Mesenchymal stem cell of Wharton's jelly (primary cell): ENCODE data around the gene MAD2L2.

DNA sequence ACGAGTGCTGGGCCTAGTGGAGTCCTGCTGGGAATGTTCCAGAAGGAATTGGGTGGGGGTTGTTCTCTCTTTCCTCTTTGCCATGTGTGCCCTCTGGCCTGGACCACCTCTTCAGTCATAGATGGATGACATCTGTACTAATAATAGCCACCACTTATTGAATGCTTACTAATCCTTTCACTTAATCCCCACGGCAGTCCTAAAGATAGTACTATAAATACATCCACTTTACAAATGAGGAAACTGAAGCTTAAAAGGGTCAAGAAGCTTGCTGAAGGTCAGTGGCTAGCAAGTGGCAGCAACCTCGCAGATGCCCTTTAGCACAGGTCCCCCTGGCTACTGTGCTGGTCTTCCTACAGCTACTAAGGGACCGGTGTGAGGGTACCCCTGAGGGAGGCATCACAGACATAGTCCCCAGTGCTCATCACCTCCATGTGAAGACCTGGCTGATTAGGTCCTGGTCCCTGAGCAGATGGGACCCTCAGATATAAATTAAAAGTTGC is 55.2 kb upstream of the KIF1B start:
- CAGE, long polyA plus RNA, result no peak

GRCh38 chr1:10170822-10171451 is 39.4 kb upstream of the KIF1B start:
- CAGE, long polyA plus RNA, result no peak

- CAGE, long polyA plus RNA, result no peak
Measured at GRCh38 chr1:10278721-10279333, 68.5 kb downstream of the KIF1B start.

DNA sequence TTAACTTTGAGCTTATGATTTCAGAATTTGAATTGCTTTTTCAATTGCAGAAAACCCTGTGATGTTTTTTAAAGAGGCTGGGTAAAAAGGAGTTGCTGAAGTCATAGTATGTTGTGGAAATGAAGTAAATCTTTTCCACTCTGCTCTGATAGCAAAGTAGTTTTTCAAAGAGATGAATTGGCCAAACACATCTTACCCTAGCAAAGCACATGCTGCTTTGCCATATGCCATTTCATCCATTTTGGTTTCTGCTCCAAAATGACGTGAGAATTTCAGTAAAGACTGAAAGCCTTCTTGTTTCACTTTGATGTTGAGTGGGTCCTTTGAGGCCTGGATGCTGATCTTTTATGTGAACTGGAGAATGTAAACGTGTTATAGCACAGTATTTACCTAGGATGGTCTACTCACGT is 73.4 kb upstream of the PGD start:
- CAGE, long polyA plus RNA, result no peak

DNA sequence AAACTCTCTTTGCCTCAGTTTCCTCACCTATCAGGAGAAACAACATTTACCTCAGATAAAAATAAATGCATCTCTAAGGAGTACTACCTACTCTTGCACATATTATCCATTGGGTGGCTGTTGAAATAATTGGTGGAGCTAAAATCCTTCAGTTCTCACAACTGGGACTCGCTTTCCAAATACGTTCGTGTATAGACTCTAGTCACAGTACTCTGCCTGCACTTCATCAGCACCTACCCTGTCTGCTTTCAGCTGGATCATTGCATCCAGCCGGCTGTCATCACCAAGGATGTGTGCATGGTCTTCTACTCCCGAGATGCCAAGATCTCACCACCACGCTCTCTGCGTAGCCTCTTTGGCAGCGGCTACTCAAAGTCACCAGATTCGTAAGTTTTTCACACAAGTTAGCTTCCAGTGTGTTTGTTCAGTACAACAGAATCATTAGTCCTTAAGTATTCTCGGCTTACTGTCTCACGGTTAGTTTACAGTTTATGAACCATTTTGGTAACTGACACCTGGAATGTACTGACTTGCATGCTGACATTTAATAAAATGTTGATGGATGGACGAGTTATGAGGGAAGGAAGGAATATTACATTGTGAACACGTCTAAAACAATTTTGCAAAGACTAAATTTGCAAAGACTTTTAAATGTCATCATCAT is 37.3 kb upstream of the PGD start:
- CAGE, long polyA plus RNA, result no peak

GRCh38 chr1:10528923-10529564 is 54.3 kb downstream of the PEX14 start:
- CAGE, long polyA plus RNA, result no peak

DNA sequence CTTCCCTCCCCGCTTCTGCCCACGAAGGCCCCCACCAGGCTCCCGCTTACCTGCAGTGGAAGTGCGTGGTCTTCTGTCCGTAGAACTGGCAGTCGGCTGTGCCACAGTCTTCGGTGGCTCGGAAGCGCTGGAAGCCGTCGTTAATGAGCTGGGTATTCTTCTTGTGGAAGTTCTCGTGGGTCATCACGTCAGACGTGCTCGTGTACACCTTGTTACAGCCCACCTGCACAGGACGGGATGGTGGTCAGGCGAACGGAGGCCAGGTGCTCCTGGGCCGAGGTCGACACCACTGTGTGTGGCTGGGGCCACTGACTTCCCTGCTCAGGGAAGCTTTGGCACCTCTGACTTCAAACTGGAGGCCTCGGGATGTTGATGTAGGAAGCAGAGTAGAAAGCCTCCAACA is 142.1 kb downstream of the CASZ1 start:
- CAGE, long polyA plus RNA, result no peak

DNA sequence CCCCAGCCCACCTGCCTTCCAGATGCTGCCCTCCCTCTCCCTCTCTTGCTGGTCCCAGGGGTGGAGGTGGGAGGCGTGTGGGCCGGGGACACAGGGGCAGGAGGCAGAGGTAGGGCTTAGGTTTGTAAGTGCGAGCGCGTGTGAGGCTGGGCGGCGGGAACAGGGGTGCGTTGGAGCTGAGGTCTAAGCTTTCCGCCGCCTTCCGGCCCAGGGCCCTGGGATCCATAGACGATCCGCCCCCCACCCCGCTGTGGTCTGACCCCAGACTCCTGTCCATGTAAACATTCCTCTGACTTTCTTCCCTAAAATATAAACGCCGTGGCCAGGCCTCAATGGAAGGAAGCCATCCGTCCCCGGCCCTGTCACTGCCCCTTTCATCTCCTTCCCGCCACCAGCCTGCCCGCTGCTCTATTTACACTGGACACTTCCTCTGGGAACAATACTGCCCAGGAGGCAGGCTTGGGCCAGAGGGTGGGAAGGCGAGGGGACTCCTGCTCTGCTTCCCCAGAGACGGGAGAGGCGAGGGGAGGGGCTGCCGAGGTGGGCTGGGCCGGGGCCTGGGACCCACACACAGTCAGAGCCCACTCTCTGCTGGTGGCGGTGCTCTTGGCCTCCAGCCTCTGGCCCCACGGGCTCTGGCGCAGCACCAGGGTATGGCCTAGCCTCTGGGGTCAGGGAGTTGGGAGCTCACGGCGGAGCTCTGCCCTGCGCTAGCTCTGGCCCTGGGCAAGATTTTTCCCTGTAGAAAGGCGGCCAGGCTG is 128.3 kb downstream of the CASZ1 start:
- CAGE, long polyA plus RNA, result no peak

GRCh38 chr1:10695197-10695398 is 101.3 kb downstream of the CASZ1 start:
- CAGE, long polyA plus RNA, result no peak

DNA sequence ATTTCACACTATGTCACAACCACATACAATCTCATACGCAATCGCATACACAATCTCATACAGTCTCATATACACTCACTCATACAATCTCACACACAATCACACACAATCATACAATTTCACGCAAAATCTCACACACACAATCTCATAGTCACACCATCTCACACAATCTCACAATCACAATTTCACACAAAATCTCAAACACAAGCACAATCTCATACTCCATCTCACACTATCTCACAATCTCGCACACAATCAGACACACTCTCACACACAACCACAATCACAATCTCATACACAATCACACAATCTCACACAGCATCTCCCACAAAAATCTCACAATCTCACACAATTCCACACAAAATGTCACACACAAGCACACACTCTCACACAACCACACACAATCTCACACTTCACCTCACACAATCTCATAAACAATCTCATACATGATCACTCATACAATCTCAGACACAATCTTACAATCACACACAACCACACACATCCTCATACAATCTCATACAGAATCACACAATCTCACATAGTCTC is 18.4 kb downstream of the CASZ1 start:
- CAGE, long polyA plus RNA, result no peak

- CAGE, long polyA plus RNA, result no peak
Measured at GRCh38 chr1:10791476-10792674, 4.6 kb downstream of the CASZ1 start.

- CAGE, long polyA plus RNA, result no peak
Measured at GRCh38 chr1:10793085-10793901, 3.2 kb downstream of the CASZ1 start.

DNA sequence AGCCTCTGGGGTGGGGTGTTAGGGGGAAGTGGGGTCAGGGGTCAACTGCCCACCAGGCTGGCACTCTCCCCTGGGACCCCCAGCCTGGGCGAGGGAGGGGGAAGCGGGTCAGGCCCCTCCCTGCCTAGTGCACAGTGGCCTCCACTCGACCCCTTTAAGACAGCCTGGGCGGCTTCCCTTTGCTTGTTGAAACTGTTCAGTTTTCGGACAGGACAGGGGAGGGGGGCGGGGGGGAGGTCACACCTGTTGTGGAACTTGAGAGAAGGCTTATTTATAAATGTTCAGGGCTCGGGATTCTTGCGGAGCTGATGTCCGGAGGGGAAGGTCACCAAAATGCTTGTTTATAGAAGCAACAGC is 59.6 kb upstream of the CASZ1 start:
- CAGE, long polyA plus RNA, result no peak

GRCh38 chr1:10979314-10980025 is 2.4 kb downstream of the C1orf127 start:
- CAGE, long polyA plus RNA, result no peak

DNA sequence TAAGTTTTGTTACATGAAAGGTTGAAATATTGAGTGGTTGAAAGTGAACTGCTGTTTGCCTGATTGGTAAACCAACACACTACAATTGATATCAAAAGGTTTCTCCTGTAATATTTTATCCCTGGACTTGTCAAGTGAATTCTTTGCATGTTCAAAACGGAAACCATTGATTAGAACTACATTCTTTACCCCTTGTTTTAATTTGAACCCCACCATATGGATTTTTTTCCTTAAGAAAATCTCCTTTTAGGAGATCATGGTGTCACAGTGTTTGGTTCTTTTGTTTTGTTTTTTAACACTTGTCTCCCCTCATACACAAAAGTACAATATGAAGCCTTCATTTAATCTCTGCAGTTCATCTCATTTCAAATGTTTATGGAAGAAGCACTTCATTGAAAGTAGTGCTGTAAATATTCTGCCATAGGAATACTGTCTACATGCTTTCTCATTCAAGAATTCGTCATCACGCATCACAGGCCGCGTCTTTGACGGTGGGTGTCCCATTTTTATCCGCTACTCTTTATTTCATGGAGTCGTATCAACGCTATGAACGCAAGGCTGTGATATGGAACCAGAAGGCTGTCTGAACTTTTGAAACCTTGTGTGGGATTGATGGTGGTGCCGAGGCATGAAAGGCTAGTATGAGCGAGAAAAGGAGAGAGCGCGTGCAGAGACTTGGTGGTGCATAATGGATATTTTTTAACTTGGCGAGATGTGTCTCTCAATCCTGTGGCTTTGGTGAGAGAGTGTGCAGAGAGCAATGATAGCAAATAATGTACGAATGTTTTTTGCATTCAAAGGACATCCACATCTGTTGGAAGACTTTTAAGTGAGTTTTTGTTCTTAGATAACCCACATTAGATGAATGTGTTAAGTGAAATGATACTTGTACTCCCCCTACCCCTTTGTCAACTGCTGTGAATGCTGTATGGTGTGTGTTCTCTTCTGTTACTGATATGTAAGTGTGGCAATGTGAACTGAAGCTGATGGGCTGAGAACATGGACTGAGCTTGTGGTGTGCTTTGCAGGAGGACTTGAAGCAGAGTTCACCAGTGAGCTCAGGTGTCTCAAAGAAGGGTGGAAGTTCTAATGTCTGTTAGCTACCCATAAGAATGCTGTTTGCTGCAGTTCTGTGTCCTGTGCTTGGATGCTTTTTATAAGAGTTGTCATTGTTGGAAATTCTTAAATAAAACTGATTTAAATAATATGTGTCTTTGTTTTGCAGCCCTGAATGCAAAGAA is 10.8 kb downstream of the TARDBP start:
- CAGE, long polyA plus RNA, result no peak

DNA sequence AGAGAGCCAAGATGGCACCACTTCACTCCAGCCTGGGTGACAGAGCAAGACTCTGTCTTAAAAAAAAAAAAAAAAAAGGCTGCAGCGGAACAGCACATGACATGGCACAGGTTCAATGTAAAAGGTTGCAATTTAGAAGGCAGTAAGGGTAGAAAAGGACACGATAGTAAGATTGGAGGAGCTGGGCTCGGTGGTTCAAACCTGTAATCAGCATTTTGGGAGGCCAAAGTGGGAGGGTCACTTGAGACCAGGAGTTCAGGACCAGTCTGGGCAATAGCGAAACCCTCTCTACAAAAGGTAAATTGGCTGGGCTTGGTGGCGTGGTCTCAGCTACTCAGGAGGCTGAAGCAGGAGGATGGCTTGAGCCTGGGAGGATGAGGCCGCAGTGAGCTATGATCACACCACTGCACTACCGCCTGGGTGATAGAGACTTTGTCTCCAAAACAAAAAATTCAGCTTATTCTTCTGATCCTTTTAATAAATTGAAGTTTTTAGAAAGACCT is 15.5 kb downstream of the MASP2 start:
- CAGE, long polyA plus RNA, result no peak

GRCh38 chr1:11060640-11060795 is 700 bp upstream of the SRM start:
- CAGE, long polyA plus RNA, result no peak

- CAGE, long polyA plus RNA, result no peak
Measured at GRCh38 chr1:11501368-11501661, 22.4 kb downstream of the DISP3 start.

DNA sequence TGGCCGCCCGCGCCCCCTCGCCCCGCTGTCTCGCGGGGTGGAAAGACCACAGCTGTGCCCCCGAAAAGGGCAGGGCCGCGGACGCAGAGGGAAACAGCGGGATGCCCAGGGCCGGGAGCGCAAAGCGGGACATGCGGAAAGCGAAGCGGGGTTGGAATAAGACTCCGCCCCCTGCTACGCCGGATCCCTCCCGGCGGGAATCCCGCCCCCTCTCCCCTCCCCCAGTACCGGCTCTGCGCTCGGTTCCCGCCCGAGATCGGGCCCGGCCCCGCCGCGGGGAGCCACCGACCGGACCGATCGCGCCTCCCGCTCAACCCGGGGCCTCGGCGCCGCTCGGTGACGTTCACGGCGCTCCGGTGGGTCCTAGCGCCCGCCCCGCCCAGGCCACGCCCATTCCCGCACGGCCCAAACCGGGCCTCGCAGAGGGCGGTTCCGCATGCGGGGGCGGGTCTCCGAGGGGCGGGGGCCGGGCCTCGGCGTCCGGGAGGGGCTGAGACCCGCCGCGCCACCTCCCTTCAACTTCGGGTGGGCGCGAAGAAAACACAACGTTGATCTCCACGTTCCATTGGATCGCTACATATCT is at the start of gene MAD2L2:
Gene MAD2L2 (minus strand): TSS at position 338 of the 583 bp plus-strand sequence.
- CAGE, long polyA plus RNA, result start-site peak on the minus strand centred at position 313 of the sequence, 15 bp wide, 88 and 23 reads in 2 replicates

- CAGE, long polyA plus RNA, result no peak
Measured at GRCh38 chr1:11790359-11791411, 15.1 kb downstream of the MTHFR start.